ENCODE data around the genes IGF2 and CD81.

- PRO-cap: no peak
- RAMPAGE, long total RNA: no peak
These were observed 676 bp downstream of the DUSP8 start for GRCh38 chr11:1571369-1571821.

- PRO-cap: no peak
- RAMPAGE, long total RNA: no peak
These were observed 2.4 kb downstream of the KRTAP5-4 start for GRCh38 chr11:1619444-1619939.

- PRO-cap: no peak
- RAMPAGE, long total RNA: no peak
These were observed 33.2 kb downstream of the KRTAP5-5 start for GRCh38 chr11:1662550-1663406.

DNA sequence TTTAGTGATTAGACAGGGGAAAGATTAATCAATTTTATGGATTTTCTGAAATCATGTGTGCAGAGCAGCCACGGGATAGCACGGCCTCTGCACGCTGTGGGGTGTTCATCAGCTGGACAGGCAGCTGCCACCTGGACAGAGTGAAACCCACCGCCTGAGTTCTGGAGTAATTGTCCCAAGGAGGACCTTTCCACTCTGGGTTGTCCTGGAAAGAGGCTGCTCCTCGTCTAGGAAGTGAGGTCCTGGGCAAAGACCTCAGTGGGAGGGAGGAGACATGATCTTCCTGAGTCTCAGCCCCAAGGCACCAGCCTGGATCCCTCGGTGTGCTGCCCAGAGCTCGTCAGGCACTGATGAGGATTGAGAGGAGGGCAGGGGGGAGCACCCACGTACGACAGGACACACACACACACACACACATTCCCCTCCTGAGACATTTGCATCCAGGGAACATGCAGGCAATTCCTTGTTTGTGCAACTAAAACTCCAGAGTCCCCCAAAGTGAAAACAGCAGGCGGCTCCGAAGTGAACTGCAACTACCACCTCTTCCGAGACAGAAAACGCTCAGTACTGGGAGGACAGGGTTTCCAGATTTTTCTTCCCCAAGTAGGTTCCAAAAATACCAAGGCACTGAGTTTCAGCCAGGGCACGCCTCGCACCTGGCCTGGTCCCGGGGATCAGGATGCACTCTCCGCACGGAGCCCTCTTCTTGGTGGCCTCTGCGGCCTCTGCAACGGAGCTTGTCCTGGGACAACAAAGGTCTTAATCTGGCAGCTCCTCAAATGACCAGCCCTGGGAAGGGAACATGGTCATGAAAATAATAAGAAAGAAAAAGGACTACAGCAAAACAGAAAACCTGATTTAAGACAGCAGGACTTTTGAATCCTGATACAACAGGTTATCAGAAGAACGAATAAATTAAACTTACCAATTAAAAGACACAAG is 22.4 kb upstream of the KRTAP5-6 start:
- PRO-cap: no peak
- RAMPAGE, long total RNA: no peak

DNA sequence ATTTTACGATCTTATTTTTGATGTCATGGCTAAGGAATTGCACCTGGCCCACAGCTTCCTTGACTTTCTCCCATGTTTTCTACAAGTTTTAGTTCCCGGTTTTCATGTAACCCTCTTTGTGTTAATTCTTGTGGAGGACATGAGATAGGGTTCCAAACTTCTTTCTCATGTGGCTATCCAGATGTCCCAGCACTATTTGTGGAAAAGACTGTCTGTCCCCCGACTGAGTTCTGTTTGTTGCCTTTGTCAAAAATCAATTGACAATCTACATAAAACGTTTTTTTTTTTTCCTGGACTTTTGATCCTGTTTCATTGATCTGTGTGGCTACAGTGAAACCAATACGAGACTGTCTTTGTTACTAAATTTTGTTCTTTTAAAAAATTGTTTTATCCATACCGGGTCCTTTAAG is 21.1 kb upstream of the KRTAP5-6 start:
- PRO-cap: no peak
- RAMPAGE, long total RNA: no peak

DNA sequence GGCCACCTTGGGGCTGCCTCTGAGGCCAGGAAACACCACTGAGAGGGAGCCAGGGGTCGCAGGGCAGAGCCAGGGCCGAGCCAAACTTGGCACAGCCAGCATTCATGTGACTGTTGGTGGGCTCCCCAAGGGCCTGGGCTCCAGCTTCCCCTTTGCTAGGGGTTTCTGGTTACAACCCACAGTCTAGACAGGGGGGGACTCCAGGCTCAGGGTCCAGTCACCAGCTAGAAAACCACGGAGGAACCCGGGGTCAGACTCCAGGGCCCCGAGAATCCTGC is 790 bp upstream of the IFITM10 start:
- PRO-cap: no peak
- RAMPAGE, long total RNA: no peak

DNA sequence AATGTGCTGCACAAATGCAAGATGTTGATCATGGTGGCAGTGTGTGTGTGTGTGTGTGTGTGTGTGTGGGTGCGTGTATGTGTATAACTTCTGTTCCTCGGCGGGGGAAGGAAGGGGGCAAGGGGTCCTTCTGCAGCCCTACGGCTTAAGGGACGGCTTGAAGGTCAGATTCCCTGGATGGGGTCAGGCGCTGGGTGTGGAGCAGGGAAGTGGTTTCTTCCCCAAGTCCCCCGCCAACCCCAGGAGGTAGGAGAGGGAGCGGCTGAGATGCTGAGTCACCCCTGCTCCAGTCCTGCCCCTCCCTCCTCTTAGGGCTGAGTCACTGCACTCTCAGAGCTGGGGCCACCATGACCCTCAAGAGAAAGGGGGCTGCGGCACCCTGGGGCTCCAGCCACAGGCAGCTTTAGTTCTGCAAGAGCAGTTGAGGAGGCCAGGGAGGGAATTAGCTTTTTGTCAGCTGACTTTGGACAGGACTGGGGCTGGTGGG is 8.7 kb upstream of the CTSD start:
- PRO-cap: bidirectional peak, plus-strand start at position 317 of the sequence, minus-strand start at position 198 of the sequence
- RAMPAGE, long total RNA: no peak

DNA sequence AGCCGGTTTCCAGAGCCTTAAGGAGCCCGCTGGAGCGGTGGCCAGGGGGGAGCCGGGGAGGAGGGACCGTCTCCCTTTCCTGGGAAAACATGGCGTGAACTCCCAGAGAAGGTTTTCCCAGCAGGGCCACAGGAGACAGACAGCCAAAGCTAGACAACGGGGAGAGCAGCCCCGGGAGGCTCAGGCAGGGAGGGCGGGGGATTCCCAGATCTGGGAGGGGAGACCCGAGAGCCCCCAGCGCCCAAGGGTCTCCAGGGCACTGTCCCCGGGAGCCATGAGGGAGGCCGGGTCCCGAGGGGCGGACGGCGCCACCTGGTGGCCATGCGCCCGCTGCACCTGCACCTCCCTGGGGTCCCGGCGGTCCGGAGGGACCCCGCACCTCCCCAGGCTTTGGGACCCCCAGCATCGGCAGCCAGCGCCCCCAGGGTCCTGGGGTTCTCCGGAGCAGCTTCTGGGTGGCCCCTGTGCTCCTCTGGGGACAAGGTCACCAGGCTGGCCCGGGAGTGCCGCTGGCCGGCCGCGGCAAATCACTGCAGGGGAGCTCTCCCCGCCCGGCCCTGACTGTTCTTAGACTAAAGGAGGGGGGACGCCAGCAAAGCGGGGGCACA is 2.4 kb upstream of the SYT8 start:
- PRO-cap: unidirectional peak, minus-strand start at position 263 of the sequence
- RAMPAGE, long total RNA: no peak

DNA sequence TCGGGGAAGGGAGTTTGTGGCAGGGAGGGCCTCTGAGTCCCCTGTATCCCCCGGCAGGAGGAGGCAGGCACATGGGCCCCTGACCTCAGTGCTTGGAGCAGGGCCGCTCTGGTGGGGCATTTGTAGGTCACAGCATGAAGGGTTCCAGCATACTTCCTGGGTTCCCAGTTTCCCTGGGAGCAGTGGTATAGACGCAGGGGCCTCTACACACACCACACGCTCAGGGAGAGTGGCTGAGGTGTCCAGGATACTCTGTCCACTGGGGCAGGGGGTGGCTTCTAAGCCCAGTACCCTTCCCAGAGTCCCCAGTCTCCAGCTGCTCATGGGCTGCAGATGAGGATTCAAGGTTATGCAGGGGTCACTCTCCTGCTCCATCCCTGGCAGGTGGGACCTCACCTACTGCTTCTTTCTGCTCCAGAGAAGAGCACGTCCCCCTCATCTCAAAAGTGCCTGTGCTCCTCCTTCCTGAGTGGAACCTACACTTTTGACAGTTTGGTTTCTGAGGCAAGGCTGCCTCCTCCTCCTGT is 6.2 kb downstream of the LSP1 start:
- PRO-cap: no peak
- RAMPAGE, long total RNA: no peak

DNA sequence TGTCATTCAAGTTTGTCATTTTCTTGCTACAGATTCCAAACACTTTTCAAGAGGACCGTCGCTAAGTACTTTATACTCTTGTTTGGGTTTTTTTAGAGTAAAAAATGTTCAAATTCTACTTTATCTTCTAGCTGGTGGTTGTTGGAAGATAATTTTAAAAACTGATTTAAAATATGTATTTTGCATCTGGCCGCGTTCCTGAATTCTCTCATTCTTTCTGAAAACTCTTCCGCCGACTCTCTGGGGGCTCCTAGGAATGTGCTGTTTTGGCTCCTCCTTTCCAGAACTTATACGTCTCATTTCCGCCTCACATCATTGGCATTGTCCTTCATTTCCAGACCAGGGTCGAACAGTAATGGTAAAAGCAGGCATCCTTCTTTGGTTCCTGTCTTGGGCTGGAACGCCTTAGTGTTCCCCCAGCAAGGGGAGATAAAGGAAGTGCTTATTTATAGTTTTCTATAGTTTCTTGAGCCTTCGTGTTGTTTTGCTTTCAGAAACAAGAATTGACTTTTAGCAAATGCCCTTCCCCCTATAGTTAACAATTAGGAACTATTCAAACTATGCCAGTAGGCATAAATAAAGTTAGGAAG is 10.9 kb upstream of the TNNT3 start:
- PRO-cap: no peak
- RAMPAGE, long total RNA: no peak

DNA sequence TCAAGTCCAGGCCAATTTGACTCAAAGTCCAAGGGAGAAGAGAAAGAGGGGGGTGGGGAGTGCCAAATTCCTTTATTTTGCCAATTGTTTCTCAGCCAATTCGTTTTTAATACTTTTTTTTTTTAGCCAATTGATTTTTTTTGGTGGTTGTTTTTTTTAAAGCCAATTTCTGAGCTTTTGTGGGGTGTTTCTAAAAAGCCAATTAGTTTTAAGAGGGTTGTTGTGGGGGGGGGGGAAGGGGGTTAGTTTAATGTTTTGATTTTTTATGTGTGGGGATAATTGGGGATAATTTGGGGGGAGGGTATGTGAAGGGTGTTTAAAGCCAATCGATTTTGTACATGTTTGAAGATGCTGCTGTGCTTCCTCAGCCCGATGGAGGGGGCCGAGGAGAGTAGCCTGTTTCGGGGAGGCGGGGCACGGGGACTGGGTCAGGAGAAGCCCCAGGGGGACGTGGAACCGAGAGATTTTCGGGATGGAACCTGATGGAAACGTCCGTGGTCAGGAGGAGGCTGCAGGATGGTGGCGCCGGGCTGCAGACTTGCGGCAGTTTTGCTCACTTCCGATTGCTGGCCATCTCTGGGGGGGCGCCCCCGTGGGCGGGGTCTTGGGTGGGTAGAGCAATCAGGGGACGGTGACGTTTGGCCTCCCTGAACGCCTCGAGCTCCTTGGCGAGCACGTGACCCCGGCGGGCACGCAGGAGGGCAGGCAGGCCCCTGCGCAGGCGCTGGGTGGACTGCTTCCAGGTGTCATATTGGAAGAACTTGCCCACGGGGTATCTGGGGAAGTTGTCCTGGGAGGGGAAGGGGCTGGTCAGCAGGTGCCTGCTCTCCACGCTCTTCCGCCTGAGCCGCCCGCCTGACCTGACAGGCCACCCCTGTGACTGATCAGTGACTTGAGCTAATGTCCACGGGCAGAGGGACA is 6.5 kb downstream of the IGF2 start:
- PRO-cap: no peak
- RAMPAGE, long total RNA: no peak

DNA sequence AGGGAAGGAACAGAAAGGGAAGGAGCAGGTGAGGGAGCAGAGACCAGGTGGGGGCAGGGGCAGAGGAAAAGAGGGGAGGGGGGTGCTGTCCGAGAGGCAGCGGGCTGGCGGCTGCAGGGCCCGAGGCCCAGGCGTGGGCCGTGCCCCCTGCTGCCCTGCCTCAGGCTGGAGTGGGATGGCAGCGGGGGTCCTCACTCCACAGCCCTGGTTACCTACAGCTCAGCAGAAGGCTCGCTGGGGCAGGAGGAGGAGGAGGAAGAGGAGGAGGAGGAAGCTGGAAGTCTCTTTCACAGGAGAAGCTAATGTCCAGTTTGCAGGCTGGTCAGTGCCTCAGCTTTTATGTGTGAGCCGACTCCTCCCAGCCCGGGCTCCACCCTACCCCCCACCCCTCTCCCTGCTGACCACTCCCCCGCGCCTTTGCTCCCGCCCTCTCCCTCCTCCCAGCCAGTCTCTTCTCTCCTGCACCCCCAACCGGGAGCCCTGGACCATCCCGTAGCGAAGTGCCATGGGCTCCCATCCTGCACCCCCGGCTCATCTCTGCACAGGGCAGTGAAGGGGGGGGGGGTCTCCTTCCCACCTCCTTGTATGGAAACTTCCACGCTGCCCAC is 2.1 kb downstream of the IGF2 start:
- PRO-cap: unidirectional peak, minus-strand start at position 313 of the sequence
- RAMPAGE, long total RNA: no peak

GRCh38 chr11:2139062-2139485 is at the start of gene IGF2:
Gene IGF2 (minus strand): TSS chr11:2139389.
- PRO-cap: no peak
- RAMPAGE, long total RNA: no peak

DNA sequence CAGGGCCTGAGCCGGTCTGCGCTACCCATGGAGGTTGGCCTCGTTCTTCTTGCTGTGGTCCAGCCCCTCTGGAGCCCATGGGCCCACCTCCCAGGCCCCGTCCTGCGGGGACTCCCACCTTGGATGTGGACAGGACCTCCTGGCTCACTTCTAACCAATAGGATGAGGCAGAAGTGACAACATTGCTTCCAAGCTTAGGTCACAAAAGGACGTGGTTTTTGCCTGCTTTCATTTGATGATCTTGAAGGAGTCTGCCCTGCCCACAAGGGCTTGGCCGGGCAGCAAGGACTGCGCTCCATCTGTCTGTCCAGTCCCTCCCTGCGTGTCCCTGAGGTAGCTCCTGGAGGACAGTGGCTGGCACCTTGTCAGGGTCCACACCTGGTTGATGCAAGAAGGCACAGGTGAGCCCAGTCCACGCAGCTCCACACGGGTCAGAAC is 38.5 kb upstream of the TH start:
- PRO-cap: no peak
- RAMPAGE, long total RNA: no peak

DNA sequence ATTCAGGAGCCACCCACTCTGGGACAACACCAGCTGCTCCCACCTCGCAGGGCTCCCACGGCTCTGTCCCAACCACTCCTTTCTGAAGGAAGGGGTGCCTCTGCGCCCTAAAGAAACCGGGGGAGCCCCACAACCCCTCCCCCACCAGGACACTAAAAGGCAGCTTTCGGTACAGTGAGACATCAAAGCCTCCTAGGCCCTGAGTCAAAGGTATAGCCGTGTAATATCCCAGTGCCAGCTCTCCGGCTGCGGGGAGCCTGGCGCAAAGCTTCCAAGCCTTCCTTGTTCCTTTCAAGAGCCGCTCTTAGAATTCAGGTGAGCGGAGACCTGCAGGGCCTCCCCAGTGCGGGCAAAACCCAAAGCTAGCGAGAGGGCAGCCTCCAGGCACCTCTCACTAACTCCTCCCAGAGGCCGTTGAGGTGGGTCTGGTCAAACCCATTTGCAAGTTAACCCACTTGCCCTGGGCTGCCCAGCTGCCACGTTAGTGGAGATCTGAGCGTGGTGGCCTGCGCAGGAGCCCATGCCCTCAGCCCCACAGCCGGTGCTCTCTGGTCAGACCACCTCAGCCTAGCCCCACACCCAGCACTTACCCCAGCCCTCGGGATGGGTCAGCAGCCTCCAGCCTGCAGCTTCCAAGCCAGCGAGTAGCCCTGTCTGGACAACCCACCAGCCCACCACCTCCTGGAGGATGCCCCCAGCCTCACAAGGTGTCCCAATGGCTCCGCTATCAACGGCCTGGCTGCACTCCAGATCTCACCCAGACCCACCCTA is 2.6 kb downstream of the ASCL2 start:
- PRO-cap: no peak
- RAMPAGE, long total RNA: no peak

DNA sequence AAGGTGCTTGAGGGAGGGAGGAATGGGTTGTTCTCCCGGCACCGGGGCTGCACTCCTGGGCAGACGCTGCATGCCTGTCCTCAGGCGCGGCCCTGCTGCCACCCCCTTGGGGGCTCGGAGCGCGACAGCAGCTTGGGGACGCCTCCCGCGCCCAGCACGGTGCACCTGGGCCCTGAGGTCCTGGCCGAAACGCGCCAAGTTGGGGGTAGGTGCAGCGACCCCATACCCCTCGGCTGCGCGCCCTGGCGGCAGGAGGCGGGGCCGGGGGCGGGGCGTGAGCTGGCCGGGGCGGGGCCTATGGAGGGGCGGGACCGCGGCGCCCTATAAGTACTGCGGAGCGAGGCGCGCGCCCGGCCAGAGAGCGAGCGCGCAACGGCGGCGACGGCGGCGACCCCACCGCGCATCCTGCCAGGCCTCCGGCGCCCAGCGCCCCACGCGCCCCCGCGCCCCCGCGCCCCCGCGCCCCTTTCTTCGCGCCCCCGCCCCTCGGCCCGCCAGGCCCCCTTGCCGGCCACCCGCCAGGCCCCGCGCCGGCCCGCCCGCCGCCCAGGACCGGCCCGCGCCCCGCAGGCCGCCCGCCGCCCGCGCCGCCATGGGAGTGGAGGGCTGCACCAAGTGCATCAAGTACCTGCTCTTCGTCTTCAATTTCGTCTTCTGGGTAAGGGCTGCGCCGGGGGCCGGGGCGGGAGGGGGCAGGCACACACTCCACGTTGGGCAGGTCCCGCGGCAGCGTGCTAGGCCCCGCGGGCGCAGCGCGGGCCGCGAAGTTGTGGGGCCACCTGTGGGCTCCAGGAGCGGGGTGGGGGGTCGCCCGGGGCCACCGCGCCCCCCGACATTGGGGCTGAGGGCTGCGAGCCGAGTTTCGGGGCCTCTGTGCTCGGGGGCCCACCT is at the start of gene CD81:
Gene CD81, plus strand, starts transcription at position 353 of the 891 bp plus-strand sequence.
- PRO-cap: bidirectional peak, plus-strand start at position 357 of the sequence, minus-strand start at position 244 of the sequence; bidirectional peak, plus-strand start at position 703 of the sequence, minus-strand start at position 656 of the sequence
- RAMPAGE, long total RNA: no peak

GRCh38 chr11:2385067-2385647 is 8.0 kb downstream of the CD81 start:
- PRO-cap: no peak
- RAMPAGE, long total RNA: no peak

- PRO-cap: no peak
- RAMPAGE, long total RNA: no peak
These were observed 11.4 kb upstream of the TSSC4 start for GRCh38 chr11:2389101-2389592.

GRCh38 chr11:2649940-2650719 is 205.3 kb downstream of the KCNQ1 start:
- PRO-cap: no peak
- RAMPAGE, long total RNA: no peak

- PRO-cap: no peak
- RAMPAGE, long total RNA: no peak
These were observed 216.7 kb downstream of the CDKN1C start for GRCh38 chr11:2668769-2669291.